ENCODE measurements around a stretch of chr9.

- PRO-cap, result no peak
Measured at GRCh38 chr9:88953463-88954186, 37.6 kb upstream of the S1PR3 start.

- PRO-cap, result no peak
Measured at GRCh38 chr9:88995672-88996335, 4.5 kb downstream of the S1PR3 start.

DNA sequence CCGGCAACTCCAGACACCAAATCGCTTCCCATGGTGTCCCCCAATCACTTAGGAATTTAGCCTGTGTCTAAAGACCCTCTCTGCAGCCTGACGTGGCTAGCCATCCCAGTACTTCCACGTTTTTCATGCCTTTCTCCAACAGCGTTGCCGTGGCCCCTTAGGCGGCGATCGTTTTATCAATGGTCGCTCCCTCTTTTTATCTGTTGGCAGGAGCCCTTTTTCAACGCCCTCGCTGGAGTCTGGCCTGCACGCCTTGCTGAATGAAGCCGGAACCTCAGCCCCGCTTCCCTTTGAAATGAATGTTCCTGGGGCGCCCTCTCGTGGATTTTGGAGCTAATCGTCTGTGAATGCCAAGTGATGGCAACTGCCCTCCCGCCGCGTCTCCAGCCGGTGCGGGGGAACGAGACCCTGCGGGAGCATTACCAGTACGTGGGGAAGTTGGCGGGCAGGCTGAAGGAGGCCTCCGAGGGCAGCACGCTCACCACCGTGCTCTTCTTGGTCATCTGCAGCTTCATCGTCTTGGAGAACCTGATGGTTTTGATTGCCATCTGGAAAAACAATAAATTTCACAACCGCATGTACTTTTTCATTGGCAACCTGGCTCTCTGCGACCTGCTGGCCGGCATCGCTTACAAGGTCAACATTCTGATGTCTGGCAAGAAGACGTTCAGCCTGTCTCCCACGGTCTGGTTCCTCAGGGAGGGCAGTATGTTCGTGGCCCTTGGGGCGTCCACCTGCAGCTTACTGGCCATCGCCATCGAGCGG is 9.8 kb downstream of the S1PR3 start:
- PRO-cap, result no peak

GRCh38 chr9:89007864-89008274 is 16.6 kb downstream of the S1PR3 start:
- PRO-cap, result no peak

DNA sequence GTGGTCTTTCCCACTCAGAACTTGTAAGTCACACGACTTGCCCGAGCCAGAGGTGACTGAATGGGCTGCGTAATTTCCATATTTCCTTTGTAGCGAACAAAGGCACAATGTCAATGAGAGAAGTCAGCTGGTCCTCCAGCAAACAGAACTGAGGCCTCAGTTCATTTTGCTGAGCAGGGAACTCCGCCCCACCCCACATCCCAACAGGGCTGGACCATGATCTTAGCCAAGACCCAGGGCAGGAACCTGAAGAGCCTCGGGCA is 30.6 kb downstream of the S1PR3 start:
- PRO-cap, result no peak

DNA sequence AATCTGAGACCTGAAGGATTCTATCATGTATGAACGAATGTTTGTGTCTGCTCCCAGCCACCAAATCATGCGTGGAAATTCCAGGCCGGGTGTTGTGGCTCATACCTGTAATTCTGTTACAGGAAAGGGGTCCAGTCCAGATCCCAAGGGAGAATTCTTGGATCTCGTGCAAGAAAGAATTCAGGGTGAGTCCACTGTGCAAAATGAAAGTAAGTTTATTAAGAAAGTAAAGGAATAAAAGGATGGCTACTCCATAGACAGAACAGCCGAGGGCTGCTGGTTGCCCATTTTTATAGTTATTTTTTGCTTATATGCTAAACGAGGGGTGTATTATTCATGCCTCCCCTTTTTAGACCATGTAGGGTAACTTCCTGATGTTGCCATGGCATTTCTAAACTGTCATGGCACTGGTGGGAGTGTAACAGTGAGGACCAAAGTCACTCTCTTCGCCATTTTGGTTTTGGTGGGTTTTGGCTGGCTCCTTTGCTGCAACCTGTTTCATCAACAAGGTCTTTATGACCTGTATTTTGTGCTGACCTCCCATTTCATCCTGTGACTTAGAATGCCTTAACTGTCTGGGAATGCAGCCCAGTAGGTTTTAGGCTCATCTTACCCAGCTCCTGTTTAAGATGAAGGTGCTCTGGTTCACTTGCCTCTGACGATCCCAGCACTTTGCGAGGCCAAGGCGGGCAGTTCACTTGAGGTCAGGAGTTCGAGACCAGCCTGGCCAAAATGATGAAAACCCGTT is 2.1 kb upstream of the CKS2 start:
- PRO-cap, result no peak

GRCh38 chr9:89367851-89368179 is 49.5 kb downstream of the SECISBP2 start:
- PRO-cap, result no peak

- PRO-cap, result no peak
Measured at GRCh38 chr9:89426454-89427096, 71.3 kb downstream of the SEMA4D start.

GRCh38 chr9:89432181-89432699 is 65.7 kb downstream of the SEMA4D start:
- PRO-cap, result no peak

DNA sequence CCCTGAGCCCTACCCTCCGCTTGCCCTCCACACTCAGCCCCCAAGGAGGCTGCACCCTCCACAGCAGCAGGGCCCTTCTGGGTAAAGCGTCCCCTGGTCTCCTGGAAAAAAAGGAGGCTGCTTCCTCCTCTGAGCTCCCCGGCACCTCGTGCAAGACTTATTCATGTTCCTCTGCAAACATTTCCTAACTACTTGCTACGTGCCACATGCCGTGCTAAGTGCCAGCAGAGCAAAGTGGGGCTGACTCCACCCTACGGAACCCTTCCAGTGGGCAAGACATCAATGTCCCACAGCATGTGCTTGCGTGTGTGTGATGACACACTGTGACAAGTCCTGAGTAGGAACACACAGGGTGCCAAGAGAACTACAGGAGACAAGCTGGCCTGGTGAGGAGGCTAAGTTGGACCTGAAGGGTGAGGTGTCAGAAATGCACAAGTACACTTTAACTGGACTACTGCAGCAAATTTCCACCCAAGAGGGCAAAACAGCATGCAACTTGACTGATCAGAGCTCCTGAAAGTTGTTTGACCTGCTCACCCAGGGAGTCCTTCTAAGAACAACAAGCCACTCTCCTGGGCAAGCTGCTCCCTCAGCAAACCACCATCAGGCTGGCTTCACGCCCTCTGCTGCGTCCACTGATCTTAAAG is 57.3 kb downstream of the SEMA4D start:
- PRO-cap, result no peak

- PRO-cap, result no peak
Measured at GRCh38 chr9:89466812-89467528, 30.9 kb downstream of the SEMA4D start.

GRCh38 chr9:89523915-89524259 is 26.0 kb upstream of the SEMA4D start:
- PRO-cap, result no peak

DNA sequence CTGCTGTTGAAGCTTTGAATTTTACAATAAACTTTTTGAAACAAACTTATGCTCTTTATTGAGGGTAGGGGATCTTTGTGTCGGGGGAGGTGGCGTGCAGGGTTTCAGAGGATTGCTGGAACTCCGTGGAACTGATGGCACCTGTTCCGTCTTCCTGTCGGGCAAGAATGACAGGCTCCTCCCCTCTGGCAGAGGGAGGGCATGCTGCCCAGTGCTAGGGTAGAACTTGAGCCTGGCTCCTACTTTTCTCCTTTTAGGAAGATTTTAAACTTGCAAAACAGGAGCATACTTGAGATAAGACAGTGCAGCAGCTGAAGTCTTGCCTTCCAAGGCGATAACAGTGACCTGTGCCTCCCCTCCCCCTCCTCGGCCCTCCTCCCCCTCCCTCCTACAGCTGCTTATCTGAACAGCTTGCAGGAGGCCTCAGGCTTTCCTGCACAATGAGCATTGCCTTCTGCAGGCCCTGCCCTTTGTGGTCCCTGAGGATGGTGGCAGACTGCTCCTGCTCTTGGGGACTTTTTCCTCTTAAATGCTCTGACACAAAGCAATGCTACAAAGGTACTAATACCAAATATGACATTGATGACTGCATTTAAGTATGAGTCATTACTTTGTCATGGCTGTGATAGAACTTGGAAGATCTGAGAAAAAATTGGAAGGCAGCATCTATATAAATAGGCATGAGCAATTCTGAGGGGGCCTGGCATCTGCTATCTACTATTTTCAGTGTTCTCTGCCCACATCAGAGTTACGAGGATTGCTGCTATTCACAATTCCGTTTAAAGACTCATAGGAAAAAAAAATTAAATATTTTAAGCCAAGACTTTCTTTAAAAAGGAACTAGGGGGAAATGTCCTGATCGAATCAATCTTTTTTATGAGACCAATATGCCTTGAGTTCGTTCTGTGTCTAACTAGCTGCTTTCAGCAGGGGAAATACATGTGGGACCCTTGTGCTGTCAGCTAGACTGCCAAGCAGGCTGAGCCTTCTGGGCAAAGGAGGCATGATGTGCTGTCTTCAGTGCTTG is 2.0 kb downstream of the GADD45G start:
- PRO-cap, result unidirectional peak, minus-strand start at position 133 of the sequence

DNA sequence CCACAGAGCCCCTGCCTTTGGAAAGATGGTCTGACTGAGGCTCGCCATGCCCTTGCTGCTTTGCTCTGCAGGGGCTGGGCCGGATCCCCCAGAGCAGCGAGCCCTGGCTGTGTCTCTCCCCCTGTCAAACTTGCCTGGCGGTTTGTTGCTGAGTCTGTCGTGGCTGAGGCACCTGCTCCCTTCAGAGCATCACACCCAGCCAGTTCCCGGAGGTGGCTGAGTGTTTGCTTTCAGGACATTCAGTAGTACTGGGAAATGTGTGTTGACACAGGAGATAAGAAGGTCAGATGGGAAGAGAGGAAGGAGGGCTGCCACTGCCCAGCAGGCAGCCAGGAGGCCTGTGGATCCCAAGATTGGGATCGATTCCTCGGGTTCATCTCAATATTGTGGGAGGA is 62.9 kb downstream of the GADD45G start:
- PRO-cap, result no peak

GRCh38 chr9:89668335-89668589 is 63.5 kb downstream of the GADD45G start:
- PRO-cap, result no peak

DNA sequence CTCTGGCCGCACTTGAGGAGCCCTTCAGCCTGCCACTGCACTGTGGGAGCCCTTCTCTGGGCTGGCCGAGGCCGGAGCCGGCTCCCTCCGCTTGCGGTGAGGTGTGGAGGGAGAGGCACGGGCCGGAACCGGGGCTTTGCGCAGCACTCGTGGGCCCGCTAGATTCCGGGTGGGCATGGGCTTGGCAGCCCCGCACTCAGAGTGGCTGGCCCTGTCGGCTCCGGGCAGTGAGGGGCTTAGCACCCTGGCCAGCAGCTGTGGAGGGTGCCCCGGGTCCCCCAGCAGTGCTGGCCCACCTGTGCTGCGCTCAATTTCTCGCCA is 76.1 kb downstream of the GADD45G start:
- PRO-cap, result unidirectional peak, plus-strand start at position 99 of the sequence

DNA sequence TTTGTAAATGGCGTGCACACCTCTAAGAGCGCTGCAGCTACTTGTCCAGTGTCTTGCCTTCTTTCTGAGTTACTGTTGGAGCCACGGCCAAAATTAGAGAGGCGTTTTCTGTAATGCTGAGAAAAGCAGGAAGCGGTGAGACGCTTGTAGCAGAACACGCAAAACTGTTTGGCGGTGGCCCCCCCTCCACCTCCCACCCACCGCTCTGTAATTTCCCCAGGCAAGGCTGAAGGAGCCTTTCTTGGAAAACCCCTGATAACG is 96.4 kb downstream of the GADD45G start:
- PRO-cap, result no peak

DNA sequence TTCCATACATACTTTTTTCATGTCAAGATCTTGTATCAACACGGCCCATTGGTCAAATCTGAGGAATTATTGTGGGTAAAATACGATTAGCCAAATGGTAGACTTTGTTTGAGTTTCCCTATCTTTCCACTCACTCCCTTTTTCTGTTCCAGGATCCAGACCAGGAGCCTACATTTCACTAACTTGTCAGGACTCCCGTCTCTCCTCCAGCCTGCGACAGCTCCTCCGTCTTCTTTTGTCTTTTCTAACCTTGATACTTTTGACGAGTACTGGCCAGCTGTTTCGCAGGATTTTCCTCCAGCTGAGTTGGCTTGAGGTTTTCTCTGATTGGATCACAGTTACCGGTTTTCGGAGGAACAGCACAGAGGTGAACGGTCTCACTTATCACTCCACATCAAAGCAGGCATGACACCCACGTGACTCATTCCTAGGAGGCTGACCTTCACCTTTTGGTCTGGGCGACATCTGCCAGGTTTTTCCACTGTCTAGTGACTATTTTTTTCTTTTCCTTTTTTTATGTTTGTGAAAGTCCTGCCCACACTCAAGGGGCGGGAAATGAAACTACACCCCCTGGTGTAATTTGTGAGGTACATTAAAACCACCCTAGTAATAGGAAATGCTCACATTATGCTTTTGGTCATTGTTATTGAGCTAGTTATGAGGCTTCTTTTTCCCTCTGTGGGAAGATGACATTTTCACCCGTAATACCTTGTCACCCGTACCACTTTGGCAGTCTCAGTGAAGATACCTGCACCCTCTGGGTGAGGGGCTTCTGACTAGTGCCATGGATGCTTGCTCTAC is 319.1 kb downstream of the GADD45G start:
- PRO-cap, result no peak

GRCh38 chr9:91060364-91060843 is 258.8 kb downstream of the SYK start:
- PRO-cap, result no peak

- PRO-cap, result no peak
Measured at GRCh38 chr9:91197651-91198156, 164.0 kb downstream of the AUH start.